Tongue (tissue), 2 donors: ENCODE measurements around the genes REC114, CCDC33 and EDC3.

DNA sequence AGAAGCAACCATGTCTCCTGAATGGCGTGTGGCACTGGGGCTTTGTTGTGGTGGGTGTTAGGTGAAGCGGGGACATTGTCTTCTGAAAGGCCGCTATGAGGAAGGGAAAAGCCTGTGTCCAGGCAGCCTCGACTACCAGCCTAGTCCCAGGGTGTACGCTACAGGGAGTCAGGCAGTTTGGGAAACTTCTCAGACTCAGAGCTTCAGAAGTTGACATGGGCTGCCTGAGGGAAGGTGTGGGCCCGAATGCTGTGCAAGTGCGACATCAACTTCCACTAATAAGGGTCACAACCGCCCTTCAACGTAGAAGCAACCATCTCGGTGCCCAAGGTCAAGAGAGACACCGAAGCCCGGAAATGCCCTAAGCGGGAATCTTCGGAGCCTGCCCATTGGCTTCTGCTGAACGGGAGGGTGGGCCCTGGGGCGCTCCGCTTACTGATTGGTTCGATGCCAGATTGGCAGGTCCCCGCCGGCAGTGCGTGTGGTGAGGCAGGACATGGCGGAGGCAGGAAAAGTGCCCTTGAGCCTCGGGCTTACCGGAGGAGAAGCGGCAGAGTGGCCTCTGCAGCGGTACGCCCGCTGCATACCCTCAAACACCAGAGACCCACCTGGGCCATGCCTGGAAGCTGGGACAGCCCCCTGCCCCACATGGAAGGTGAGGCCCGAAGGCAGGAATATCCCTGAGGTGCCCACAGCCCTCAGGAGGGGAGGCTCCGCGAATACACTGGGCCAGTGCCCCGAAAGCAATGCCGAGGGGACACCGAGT lies at the start of gene REC114:
TSS of gene REC114 (plus strand) at position 475 of the 766 bp plus-strand sequence.
- RAMPAGE, long total RNA, result no peak

DNA sequence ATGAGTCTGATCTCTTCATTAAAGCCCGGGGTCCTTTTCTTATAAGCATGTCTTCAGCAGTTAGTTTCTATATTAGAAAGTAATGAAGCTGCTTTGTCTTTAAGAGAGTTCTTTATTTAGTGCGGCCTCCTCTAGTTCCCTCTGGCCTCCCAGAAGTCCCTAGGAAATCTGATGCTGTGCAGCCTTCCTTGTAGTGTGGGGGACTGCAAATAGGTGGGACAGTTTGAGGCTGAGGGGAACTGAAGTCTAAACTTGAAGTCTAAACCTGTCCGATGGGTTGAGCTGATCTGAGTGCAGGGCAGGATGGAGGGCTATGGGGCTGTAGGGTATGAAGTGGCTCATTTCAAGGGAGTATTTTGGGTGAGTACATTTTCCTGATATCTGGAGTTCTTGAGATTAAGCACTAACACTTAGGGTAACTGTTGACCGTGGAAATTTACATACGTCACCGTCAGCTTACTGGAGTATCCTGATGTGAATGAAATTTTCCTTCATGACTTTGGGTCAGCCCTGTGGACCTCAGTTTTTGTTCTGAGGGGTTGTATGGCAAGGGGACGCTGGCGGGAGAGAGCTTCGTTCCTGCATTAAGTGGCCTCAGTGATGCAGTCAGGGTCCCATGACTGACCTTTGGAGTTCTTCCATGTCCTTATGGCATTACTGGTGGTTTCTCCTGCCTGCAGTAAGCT lies 1.5 kb downstream of the CD276 start:
- RAMPAGE, long total RNA, result no peak

GRCh38 chr15:73800508-73801416 lies 47.6 kb upstream of the INSYN1 start:
- RAMPAGE, long total RNA, result no peak

- RAMPAGE, long total RNA, result no peak
These were observed 11.9 kb downstream of the TBC1D21 start for GRCh38 chr15:73885309-73885665.

DNA sequence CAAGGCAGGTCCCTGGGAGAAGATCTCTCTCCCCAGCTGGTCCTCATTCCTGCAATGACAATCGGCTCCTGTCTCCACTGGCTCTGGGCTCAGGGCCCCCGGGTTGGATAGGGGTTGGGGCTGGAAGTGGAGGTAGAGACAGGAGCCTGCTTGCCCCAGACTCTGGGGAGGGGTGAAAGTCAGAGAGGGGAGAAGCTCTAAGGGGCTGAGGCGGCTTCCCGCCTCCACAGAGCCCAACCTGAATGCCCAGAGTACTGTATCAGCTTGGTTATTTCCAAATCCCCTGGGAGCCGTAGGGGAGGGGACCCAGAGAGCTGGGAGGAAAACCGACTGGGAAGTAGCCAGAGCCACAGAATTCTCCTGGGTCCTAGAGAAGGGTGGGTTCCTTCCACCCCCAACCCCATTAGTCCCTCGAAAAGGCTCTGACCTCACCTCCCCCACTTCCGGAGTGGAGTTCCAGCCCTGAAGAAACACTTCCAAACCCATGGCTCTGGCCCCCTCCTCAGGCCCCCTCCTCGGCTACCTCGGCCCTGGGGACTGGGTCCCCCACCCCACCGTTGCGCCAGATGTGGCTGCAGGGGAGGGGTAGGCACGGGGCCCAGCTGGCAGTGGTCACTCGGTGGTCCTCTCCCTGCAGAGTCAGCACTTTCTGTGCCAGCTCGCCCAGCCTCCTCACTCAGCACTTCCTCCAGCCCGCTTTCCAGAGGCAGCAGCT lies 3.7 kb upstream of the LOXL1 start:
- RAMPAGE, long total RNA, result no peak

GRCh38 chr15:73927475-73928607 lies 1.6 kb downstream of the LOXL1 start:
- RAMPAGE, long total RNA, result start-site peak on the minus strand at chr15:73927788-73927808, 7 and 6 reads in 2 replicates

DNA sequence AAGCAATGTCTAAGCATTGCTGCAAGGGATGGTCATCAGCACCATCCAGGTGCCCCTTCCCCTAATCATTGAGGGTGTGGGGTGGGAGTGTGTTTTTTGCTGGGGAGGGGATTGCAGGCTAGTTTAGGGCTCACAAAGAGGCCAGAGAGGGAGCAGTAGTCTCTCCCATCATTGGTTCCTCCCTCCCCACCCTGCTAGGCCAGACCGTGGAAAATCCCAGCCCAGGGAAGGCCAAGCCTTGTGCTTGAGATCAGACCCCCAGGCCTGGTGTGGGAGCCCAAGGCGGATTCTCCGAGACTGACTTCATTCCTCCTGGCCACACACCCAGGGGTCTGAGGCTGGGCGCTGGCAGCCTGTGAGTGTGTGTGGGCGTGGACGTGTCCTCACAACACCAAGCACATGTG lies 4.0 kb downstream of the LOXL1 start:
- RAMPAGE, long total RNA, result no peak

DNA sequence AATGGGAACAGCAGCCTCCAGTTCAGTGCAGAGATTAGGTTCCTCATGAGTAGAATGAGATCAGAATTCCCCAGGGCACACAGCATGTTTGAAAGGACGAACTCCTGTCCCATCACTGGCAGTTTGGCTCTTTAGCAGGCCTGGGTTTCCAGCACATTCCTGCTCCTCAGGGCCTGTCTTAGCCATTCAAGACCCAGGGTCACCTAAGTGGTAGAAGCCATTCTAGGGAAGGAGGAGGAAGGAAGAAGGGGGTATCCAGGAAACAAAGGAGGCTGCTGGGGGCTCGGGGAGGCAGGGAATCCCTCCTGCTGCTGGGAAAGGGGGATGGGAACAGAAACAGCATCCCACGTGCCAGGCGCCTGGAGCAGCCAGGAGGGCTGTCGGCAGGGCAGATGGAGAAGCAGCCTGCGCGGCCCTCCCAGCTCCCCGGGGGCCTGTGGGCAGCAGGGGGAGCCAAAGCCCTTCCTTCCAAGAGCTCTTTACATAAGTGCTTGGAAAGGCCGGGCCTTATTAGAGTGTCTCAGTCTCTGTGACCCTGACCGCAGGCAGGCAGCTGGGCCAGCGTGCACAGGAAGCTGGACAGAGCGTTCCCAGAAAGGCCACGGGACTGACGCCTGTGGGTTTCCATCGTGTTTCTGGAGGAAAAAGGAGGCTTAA lies 24.7 kb downstream of the LOXL1 start:
- RAMPAGE, long total RNA, result no peak

DNA sequence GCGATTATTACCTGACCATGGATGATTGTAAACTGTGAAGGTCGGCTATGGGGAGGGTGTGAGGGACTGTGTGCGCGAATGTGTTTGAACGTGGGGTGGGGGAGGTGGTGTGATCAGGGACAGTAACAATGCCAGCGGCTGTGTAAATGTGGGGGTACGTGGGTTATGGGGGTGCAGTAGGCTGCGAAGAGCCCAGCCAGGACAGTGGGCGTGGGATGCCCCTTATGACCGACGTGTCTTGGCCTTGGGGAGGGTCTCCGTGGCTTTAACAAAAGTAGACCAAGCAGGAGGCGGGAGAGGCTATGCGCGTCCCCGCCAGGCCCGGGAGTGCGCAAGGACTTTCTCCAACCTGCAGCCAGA lies 329 bp downstream of the ISLR2 start:
- RAMPAGE, long total RNA, result no peak

DNA sequence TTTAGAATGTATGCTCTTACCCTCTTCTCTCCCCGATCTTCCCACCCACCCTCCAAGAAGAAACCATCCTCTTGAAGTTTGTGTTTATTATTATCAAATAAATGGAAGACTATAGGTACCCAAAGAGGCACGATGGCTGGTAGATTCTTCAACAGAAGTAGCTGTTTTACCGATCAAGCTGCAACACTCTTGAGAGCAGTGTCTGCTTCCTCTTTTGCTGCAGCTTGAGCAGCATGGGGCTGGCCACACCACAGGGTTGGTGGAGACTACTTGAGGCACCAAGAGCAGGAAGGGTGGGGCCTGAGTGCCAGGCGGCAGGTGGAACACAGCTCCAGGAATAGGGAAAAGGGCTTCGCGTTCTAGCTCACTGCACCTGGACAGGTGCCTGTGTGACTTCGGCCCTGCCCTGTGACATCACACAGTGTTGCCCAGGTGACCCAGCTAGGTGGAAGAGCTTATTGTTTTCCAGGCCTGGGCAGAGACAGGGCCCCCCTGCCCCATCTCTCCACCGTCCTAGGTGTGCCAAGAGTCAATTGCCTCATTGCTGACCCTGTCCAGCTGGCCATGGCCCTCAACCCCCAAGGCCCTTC lies at the start of gene CCDC33:
TSS of gene CCDC33 (plus strand) at position 458 of the 590 bp plus-strand sequence.
- RAMPAGE, long total RNA, result no peak

DNA sequence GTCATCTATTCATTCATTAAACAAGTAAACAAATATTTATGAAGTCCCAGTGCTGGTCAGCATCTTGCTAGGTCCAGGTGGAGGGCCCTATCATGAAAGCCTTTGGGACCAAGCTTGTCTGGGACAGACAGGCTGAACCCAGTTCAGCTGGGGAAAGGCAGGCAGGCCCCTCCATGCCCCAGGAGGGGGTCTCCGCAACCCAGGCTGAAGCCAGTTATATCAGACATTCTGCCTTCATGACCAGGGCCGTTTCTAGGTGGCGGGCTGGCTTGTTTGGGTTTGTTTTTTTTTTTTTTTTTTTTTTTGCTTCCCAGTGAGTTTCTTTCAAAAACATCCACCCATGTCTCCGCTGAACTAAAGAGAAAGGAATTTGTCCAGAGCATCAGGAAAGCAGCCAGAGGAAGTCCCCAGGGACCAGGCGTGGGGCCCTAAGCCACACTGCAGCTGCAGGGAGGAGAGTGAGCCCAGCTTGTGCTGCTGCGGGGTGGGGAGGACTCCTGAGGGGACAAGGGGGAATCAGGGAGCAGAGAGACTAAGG lies 49.8 kb downstream of the CYP11A1 start:
- RAMPAGE, long total RNA, result no peak

DNA sequence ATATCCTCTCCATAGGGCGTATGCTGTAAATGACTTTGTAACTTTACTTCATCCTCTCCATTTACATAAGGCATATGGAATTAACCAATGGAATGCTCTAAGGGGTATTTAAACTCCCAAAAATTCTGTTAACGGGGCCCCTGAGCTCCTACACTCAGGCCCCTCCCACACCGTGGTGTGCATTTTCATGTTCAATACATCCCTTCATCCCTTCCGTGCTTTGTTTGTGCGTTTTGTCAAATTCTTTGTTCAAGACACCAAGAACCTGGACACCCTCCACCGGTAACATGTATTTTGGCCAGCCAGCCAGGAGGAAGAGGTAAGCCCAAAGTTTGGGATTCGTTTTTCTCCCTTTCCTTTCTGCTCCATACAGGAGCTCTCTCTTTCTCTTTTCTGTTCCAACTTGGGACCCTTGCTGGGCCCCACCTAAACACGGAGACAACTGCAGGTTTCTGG lies 16.8 kb downstream of the CYP11A1 start:
- RAMPAGE, long total RNA, result no peak

- RAMPAGE, long total RNA, result no peak
These were observed 2.2 kb downstream of the CYP11A1 start for GRCh38 chr15:74365275-74365606.

DNA sequence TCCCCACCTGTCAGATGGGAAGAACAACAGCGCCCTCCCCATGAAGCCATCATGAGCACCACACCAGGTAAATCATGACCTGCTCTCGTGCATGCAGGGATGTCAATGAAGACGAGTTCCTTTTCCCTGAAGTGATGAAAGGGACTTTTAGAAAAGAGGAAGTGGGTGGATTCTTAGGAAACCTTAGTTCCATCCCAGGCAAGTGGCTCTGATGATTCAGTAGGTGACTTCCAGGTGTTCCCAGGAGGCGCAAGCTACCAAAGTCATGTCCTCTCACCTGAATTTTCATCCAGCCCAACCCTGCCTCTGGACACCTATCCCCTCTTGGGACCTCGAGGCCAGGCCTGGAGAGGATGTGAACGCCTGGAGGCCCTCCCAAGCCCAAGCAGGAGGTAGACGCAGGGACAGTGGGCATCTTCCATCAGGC lies 23.6 kb upstream of the CYP11A1 start:
- RAMPAGE, long total RNA, result no peak

DNA sequence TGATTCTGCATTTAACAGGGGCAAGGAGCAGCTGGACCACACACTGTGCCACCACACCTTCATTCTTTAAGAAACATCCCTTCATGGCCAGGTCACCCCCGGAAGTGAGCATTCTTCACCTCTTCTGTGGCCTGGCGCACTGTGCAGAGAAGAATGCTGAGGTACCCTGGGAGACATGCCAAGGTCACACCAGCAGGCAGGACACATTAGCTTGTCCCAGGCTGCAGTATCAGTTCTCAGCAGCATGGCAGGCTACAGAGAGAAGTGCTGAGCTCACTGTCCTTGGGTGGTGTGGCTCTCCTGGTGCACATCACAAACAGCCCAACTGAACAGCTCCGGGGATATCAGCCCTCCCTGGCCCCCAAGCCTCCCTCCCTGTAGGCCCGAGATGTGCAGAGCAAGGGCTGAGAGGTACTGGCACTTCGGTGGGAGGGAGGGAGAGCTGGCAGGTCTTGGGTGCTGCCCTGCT lies 13.5 kb downstream of the SEMA7A start:
- RAMPAGE, long total RNA, result no peak

DNA sequence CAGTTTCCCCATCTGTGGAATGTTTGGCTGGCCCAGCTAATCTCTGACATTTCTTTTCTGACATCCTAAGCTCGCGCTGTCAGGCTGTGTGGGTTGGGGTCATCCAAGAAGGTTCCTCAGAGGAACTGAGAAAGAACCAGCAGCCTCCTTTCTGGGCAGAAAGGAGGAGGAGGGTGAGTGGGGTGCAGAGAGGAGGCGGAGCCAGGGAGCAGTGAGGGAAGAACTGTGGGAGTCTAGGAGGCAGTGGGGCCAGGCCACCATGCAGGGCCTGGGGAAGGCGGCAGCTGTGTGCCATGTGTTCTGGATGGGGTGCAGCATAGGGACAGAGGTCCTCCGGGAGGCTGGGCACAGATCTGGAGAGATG lies 5.3 kb downstream of the SEMA7A start:
- RAMPAGE, long total RNA, result no peak

- RAMPAGE, long total RNA, result no peak
These were observed 20.4 kb downstream of the CLK3 start for GRCh38 chr15:74635984-74636495.

DNA sequence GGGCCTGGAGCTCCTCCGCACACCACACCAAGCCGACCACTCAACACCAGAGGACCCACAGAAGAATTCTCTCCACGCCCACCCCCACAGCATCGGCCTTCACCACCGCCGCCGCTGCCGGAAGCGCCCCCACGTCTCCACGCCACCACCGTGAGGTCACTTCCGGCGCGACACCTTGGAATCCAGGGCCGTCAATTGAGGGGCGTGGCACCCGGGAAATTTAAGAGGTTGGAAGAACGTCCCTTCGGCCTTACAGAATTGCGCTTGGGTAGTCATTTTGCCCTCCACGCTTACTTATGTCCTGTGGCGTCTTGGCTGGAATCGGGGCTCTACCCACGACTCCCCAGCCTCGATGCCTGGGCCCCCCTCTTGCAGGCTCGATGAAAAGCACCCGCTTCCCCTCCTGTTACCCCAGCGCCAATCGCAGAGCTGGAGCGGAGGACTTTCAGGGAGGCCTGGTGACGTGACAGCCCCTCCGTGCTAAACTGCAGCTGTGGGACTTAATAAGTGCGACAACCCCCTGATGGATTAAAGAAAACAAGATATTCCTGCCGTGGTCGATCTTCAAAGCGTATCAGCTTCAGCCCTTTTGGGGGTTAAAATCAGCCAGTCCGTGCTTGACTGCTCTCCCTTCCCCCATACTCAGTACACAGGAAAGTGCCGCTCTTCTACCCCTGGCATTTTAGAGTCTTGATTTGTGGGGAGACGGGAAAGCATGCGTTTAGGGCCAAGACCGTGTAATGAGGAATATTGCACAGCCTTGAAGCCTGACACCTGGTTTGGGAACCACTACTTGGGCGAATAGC lies at the start of gene EDC3:
TSS of gene EDC3 (minus strand) at position 133 of the 806 bp plus-strand sequence.
- RAMPAGE, long total RNA, result start-site peak on the minus strand centred at position 115 of the sequence, 71 bp wide, 24 and 25 reads in 2 replicates

GRCh38 chr15:74787482-74788242 lies 5.8 kb downstream of the CSK start:
- RAMPAGE, long total RNA, result no peak

GRCh38 chr15:75029176-75030191 lies 6.1 kb downstream of the PPCDC start:
- RAMPAGE, long total RNA, result no peak